ENCODE data around the genes SIGLEC11, MYH14 and KLK1.

DNA sequence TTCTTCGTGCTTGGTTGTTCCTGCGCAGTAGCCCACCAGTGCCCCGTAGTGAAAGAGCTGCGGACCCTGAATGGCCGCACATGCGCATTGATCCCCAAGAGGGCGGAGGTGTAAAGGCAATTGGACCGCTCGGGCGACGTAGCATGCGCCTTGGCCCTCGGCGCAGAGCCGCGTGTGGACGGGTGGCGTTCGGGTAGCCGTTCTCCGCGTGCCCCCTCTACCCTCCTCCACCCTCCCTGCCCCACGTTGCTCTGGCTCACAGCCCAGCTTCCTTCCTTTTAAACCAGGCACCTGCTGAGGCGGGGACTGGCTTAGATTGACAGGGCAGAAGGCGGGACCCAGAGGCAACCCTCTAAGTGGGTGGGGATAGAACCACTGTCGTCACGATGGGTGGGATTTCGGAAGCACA lies 373 bp upstream of the NUP62 start:
- PRO-cap, 2 experiments, result peak in 2 of 2 experiments; most common plus-strand start position 163 of the sequence (in 1); most common minus-strand start position 253 of the sequence (in 2)

DNA sequence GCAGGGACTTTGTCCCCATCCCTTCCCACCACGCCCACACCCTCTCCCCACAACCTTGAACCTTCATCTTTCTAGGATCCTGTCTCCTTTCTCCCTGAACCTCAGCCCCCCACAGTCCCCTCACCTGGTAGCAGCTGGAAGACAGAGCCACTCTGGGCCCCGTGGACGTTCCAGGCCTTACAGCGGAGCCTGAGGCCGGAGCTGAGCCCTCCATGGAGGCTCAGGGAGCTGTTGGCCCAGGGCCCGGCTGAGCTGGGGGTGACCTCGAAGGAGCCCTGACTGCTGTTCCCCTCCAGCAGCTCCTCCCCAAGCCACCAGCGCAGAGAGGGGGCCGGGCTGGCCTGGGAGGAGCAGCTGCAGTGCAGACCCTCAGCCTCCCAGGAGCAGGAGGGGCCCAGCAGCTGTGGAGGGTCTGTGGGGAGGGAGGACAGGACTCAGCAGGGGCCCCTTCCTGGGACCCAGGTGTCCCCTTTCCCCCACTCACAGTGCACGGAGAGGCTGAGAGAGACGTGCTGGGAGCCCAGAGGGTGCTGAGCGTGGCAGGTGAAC lies 2.7 kb downstream of the SIGLEC11 start:
- PRO-cap, 2 experiments, result no peak in any of the 2 experiments

GRCh38 chr19:49961034-49961273 lies at the start of gene SIGLEC11:
SIGLEC11 (minus strand) TSS chr19:49961172.
- PRO-cap, 2 experiments, result no peak in any of the 2 experiments

- PRO-cap, 2 experiments, result no peak in any of the 2 experiments
These were observed 4.8 kb upstream of the MYH14 start for GRCh38 chr19:50198723-50199010.

DNA sequence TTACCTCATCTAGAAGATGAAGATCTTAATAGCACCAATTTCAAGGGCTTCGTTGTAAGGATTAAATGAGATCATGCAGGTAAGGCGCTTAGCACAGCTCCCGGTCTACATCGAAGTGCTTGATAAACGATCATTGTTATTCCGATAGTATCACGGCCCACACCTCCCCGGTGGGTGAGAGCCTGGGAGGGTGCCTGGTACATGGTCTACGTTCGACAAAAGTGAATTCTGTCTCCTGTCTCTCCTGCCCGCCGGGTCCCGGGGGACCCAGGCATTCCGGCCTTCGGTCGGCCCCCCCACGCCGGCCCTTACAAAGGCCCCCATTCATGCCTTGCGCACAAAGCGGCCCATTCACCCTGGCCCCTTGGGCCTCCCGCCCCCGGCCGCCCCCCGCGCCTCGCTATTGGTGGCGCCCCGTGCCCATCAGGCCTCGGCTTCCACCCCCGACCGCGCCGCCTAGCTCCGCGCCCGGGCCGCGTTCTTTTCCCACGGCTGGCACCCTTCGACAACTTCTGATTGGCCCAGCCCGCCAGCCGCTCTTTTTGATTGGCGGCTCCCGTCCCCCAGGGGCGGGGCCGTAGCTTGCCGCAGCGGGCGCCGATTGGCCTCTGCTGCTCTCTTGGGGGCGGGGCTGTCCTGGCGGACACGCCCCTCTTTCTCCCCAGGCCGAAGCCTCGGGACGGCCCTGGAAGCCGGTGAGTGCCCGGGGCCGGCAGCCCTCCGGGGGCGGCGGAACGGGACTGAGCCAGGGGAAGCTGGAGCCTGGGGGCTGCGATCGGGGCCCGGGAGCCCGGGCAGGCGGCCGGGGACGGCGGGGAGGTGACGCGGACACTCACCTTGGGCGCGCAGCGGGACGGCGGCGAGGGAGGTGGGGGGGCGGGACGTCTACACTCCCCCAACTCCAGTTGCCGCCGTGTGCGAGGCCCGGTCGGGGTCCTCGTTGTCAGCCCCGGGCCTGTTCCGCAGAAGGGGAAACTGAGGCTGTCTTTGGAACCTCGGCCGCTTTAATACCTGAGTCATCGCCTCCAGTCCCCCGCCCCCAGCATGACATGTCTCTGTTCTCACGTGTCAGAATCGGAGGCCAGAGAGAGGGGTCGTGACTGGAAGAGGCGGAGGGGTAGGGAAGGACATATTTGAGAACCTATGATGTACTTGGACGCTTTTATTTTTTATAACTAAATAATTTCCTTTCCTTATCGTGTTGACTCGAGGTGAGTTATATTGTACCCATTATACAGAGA lies at the start of gene MYH14:
MYH14 (plus strand) TSS at position 646 of the 1,241 bp plus-strand sequence.
- PRO-cap, 2 experiments, result no peak in any of the 2 experiments

DNA sequence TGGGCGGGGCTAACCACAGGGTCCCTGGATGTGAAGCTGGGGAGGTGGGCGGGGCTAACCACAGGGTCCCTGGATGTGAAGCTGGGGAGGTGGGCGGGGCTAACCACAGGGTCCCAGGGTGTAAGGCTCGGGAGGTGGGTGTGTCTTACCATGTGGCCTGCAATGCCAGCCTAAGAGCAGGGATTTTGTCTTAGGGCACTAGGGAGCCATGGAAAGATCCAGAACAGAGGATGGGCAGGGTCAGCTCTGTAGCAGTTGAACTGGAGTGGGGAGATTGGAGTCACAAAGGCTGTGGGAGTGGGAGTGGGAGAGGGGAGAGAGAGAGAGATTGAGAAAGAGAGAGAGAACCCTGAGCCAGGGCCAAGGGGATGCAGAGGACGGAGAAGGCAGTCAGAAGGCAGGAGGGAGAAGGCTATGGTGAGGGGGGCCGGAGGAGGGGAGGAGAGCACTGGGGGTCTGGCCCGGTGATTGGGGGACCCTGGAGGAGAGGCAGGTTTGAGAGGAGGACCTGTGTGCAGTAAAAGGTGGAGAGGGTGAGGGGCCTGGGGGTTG lies 36.6 kb downstream of the KCNC3 start:
- PRO-cap, 2 experiments, result no peak in any of the 2 experiments

DNA sequence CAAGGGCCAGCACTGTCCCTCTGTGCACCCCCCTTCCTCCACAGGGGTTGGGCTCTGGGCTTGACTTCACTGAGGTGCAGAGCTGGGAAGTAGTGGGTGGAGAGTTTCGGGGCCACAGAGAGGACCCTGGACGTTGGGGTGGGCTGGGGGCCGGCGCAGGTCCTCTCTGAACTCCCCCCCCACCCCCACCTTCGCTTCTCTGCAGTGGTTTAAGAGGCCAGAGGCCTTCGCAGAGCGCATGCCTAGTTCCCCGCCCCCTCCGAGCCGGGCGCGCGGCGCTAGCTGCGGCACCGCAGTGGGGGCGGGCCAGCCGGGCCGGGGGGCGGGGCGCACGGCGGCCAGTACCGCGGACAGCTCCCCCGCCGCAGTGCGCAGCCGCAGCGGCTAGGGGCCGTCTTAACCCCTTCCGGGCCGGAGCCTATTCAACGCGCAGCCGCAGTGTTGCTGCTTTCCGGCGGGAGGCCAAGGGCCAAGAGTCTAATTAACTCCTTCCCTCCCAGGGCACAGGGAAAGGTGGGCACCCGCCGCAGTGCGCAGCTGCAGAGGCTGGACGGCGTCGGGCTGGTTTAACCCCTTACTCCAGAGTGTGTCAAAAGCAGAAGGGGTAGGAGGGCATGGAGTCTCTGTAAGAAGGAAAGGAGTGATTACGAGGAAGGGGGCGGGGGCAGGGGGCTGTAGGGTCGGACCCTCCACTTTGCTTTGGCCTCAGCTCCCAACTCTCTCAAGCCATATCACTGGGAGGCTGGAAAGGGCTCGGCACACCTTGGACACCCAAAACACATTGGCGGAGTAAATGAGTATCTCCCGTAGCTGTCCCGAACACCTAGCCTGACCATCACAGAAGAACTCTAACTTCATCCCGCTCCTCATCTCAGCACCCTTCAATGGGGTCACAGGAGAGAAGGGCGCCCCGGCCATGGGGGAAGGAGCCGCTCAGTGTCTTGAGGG lies 3.5 kb downstream of the KCNC3 start:
- PRO-cap, 2 experiments, result no peak in any of the 2 experiments

- PRO-cap, 2 experiments, result no peak in any of the 2 experiments
These were observed 5.0 kb upstream of the KCNC3 start for GRCh38 chr19:50334161-50334571.

DNA sequence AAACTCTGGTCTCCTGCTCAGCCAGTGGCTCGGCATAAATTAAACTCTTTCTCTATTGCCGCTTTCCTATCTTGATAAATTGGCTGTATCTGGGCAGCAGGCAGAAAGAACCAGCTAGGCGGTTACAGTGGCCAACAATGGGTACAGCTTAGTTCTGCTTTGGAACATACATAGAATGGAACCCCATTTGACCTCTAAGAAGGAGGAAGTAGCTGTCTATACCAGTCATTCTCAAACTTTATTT lies 11.8 kb upstream of the KCNC3 start:
- PRO-cap, 2 experiments, result no peak in any of the 2 experiments

GRCh38 chr19:50341273-50341619 lies 12.1 kb upstream of the KCNC3 start:
- PRO-cap, 2 experiments, result no peak in any of the 2 experiments

GRCh38 chr19:50387171-50388342 lies 3.4 kb downstream of the POLD1 start:
- PRO-cap, 2 experiments, result no peak in any of the 2 experiments

- PRO-cap, 2 experiments, result no peak in any of the 2 experiments
These were observed 783 bp downstream of the SPIB start for GRCh38 chr19:50419482-50419959.

DNA sequence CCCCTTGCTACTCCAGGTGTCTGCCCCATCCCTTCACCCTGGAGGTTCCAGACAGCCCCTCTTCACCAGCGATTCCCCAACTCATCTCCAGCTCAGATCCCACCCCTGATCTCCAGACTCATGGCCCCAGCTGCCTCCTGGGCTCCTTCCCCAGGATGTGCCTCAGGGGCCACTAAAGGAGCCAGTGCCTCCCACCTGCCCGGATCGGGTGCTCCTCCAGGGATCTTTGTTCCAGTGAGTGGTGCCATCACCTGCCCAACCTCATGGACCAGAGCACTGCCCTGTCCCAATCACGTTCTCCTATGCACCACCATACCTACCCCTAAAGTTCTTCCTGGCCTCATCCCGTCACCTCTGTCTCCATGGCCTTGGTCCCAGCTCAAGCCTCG lies 8.6 kb upstream of the GARIN5A start:
- PRO-cap, 2 experiments, result no peak in any of the 2 experiments

DNA sequence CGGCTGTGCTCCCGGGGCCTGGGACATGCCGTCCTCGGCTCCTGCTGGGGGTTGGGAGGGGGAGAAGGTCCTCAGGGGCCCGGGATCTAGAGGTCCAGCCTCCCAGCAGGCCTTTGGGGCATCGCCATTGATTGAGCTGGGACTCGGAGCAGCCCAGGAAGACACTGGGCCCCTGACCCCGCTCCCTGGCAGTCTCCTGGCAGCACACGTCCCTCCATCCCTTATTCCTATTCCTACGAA lies 666 bp downstream of the JOSD2 start:
- PRO-cap, 2 experiments, result no peak in any of the 2 experiments

DNA sequence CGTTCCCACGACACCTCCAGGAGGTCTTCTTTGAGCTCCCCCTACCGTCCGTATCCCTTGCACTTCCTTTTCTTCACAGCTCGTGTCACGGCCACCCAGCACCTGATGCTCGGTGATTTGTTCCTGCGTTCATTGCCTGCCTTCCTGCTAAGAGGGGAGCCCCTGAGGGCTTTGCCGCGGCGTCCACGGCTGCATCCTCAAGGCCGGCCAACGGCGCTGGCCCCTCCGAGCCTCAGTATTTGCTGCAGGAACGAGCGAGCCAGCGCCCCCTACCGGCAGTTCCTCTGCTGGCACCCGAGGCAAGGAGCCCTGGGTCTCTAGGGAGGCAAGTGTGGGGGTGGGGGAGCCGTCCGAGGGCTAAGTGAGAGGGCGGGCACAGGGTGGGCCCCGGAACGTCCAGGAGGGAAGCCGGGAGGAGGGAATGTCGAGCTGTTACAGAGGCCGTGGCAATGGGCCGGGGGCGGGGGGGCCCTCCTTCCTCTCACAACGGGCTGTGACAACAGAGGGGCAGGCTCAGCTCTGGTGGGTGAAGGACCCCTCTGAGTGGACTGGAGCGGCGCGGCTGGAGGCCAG lies 11.7 kb downstream of the LRRC4B start:
- PRO-cap, 2 experiments, result no peak in any of the 2 experiments

GRCh38 chr19:50566040-50566592 lies 2.1 kb downstream of the LRRC4B start:
- PRO-cap, 2 experiments, result no peak in any of the 2 experiments

- PRO-cap, 2 experiments, result no peak in any of the 2 experiments
These were observed 1.2 kb downstream of the CLEC11A start for GRCh38 chr19:50724225-50724967.

GRCh38 chr19:50798572-50799811 lies 8.8 kb downstream of the ACP4 start:
- PRO-cap, 2 experiments, result peak in 1 of 2 experiments; most common minus-strand start chr19:50799529 (in 1)

DNA sequence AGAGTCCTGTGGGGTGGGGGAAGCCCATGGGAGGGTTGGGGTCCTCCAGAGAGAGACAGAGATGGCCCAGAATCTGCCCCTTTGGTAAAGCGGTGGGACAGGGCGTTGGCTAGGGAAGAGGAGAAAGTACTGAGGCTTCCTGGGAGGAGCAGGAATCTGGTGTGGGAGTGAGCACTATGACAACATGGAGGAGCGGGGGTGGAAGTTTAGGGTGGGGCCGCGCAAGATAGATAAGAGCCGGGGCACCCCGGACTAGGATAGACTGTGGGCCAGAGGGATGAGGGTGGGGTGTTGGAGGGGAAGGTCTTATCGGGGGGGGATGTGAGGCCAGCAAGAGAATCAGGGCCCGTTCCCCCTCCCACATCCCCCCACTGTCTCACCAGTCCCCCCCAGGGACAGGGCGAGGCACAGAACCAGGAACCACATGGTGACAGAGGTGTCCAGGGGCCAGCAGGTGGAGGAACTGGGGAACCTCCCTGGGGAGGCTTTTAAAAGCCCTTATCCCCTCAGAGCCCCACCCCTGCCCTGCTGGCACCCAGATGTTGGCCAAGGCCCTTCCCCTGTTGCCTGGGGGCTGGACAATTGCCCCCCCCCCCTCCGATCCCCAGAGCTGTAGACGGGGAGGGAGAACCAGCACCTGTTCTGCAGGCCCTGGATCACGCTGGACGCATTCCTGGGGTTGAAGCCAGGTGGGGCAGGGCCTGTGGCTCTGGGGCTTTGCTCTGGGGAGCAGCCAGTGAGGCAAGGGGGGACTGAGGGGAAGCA lies at the start of gene KLK1:
KLK1 (minus strand) TSS at position 465 of the 765 bp plus-strand sequence.
- PRO-cap, 2 experiments, result no peak in any of the 2 experiments

- PRO-cap, 2 experiments, result no peak in any of the 2 experiments
These were observed 1.2 kb upstream of the KLK8 start for GRCh38 chr19:51002383-51003239.